Pericardium (tissue), 1 donor: ENCODE results near the gene HSP90AA1.

- RRBS = no CpG with 5 or more reads among the region's 8 CpGs
These were observed 34.9 kb upstream of the DYNC1H1 start for GRCh38 chr14:101929504-101929885.

DNA sequence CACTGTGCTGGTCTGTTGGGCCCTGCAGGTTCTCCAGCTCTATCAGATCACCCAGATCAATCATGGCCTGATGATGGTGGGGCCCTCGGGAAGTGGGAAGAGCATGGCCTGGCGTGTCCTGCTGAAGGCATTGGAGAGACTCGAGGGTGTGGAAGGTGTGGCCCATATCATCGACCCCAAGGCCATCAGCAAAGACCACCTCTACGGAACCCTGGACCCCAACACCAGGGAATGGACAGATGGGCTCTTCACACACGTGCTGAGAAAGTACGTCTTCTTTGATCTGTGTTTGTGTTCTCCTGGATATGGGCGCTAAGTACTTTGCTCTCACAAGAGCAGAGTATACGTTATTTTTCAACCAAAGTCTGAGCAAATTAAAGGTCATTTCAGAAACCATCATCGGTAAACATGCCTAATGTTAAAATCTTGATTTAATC, 47.5 kb downstream of the DYNC1H1 start:
- RRBS = no CpG with 5 or more reads among the region's 10 CpGs

- RRBS = no CpG with 5 or more reads among the region's 14 CpGs
These were observed 55.6 kb downstream of the DYNC1H1 start for GRCh38 chr14:102019836-102020582.

DNA sequence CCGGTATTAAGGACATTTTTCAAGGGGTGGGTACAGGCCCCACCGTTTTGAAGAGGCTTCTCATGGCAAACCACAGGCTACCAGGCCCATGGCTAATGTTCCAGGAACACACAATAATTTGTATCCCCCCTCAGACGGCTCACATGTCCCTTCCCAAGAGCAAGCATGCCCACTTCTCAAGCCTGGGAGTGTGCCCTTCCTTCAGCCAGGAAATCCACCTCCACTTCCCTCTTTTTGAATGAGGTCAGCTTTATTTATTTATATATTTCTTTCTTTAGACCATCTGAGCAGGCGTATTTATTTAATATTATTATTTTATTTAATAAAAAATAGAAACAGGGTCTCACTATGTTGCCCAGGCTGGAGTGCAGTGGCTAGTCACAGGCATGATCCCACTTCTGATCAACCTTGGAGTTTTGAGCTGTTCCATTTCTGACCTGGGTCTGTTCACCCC, 10.0 kb downstream of the HSP90AA1 start:
- RRBS = no CpG with 5 or more reads among the region's 4 CpGs

GRCh38 chr14:102086924-102087187, at the start of gene HSP90AA1:
HSP90AA1 (minus strand) TSS chr14:102087044.
- RRBS = 1% methylated on average over 15 of the region's 32 CpGs

- RRBS = no CpG with 5 or more reads among the region's 16 CpGs
These were observed 5.0 kb upstream of the WDR20 start for GRCh38 chr14:102134637-102135253.

GRCh38 chr14:102140093-102141086, 693 bp downstream of the WDR20 start:
- RRBS = 1% methylated on average over 15 of the region's 51 CpGs

GRCh38 chr14:102253037-102253739, 51.8 kb downstream of the MOK start:
- RRBS = no CpG with 5 or more reads among the region's 15 CpGs

DNA sequence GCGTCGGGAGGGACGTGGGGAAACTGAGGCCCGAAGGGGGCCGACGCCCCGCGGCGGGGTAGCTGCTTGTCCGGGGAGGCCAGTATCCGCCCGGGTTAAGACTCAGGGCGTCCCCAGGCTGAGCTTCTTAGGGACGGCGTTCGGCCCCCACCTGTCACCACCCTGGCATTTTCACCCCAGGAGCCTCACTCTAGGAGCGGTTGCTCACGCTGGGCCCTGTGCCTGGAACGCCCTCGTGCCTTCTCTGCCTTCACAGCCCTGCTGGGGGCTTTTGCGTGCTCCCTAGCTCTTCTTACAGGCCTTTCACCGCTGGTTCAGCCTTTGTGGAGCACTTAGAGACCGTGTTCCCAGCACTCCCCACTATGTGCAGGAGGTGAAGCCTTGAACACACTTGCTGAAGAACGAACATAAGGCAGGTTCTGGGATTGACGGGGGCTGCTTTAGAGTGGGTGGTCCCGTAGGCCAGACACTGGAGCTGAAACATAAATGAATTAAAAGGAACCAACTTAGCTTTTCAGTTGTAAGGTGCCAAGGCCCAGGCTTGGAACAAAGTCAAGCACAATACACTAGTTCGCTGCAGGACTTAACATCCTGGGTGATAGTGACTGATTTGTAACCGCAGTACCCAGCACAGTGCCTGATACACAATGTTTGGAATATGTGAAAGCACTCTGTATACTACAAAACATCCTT, 659 bp downstream of the ZNF839 start:
- RRBS = no CpG with 5 or more reads among the region's 28 CpGs

- RRBS = no CpG with 5 or more reads among the region's 3 CpGs
These were observed 1.6 kb downstream of the TECPR2 start for GRCh38 chr14:102364358-102364756.

DNA sequence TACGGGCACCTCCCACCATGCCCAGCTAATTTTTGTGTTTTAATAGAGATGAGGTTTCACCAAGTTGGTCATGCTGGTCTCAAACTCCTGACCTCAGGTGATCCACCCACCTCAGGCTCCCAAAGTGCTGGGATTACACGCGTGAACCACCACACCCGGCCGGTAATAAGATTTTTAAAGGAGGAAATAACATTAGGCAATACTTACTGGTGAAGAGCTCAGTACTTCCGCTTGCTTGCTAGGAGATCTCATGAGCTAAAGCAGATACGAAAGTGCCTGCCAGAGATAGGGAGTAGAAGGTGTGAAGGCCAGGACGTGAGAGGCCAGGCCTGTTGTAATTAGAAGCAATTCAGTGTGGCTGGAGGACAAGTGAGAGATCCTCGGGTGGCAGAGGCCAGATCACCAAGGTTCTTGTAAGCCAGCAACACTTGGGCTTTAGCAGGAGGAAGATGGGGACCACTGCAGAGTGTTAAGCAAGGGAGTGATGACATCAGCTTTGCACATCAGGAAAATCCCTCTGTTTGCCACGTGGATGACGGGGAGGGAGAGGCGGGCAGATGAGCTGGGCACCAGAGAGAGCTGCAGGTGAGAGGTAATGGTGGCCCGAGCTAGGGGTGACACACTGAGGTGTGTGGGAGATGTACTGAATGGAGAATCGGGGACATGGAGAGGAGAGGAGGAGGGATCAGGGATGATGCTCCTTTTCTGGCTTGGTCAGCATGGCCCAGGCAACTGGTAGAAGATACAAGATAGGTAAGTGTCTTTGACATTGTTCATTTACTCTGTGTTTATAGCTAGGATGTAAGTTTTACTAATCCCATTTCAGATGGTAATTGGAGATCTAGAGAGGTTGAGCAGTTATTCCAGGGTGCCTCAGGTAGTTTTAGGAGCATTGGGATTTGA, 7.7 kb downstream of the TECPR2 start:
- RRBS = no CpG with 5 or more reads among the region's 14 CpGs

DNA sequence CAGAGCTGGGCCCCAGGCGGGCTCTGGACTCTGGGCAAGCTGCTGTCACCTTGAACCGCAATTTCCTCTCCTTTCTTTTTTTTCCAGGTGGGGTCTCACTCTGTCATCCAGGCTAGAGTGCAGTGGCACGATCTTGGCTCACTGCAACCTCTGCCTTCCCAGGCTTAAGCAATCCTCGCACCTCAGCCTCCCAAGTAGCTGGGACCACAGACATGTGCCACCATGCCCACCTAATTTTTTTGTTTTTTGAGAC, 54.3 kb downstream of the ANKRD9 start:
- RRBS = no CpG with 5 or more reads among the region's 4 CpGs

DNA sequence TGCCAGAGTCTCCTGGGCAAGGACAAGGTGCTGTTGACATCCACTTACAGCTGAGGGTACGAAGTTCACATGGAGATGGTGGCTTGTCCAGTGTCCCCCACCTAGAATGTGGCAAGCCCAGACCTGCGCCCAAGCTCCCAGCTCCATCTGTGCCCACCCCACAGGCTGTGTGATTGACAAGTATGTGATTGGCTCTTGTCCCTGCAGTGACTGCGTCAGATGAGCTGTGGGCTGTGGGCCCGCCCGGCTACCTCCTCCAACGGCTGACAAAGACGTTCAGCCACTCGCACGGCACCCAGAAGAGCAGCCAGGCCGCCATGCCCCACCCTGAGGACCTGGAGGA, 11.7 kb downstream of the ANKRD9 start:
- RRBS = no CpG with 5 or more reads among the region's 10 CpGs

- RRBS = 1% methylated on average over 25 of the region's 124 CpGs
These were observed 564 bp downstream of the RCOR1 start for GRCh38 chr14:102592740-102593685.

DNA sequence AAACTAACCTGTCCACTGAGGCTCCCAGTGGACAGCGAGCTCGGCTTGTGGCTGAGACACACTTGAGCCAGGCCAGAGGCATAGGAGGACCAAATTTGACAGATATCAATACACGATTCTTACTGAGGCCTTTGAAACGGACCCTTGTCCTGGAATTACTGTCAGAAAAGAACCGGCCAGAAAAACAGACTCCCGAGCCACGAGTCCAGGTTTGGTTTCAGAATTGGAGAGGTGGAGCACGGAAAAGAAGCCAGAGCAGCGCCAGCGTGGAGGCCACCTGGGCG, 90.7 kb downstream of the RCOR1 start:
- RRBS = no CpG with 5 or more reads among the region's 11 CpGs

DNA sequence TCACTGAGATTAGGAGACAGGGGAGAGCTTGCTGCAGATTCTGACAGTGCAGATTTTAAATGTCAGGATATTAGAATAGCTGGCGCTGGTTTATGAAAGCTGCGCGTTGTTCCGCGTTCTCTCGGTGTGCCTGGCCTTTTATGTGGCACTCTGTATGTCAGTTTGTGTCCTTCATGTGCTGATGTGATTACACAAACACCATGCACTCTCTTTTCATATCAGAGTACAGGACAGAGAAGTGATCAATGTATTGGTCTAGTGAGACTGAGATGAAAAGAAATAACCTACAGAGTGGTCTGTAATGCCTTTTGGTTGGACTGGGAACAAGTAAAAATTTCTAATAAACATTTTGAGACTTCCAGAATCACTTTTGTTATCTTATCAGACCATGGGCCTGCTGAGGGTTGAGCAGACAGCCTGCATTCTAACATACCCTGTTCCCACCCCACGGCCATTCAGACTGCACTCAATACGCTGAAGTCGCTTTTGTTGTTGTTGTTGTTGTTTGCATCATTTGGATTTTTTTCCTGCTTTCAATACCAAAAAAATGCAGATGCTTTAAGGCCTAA, 49.7 kb upstream of the TRAF3 start:
- RRBS = no CpG with 5 or more reads among the region's 9 CpGs

DNA sequence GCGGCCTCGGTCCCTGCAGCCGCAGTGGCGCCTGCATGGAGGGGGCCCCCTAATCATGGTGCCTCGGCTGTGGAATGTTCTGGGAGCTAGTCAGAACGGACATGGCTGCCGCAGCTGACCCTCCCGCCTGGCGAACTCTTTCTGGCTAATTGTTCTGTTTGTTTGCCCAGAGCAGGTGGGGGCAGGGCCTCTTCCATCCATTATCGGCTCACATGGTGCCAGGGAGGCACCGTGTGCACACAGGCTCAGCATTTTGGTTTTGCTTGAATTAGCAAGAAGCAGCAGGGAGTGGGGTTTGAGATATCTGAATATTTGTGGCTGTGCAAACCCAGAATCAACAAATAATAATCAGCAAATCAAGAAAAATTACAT, 27.2 kb upstream of the TRAF3 start:
- RRBS = no CpG with 5 or more reads among the region's 11 CpGs

- RRBS = 2% methylated on average over 14 of the region's 56 CpGs
These were observed 396 bp upstream of the TRAF3 start for GRCh38 chr14:102776879-102777227.

DNA sequence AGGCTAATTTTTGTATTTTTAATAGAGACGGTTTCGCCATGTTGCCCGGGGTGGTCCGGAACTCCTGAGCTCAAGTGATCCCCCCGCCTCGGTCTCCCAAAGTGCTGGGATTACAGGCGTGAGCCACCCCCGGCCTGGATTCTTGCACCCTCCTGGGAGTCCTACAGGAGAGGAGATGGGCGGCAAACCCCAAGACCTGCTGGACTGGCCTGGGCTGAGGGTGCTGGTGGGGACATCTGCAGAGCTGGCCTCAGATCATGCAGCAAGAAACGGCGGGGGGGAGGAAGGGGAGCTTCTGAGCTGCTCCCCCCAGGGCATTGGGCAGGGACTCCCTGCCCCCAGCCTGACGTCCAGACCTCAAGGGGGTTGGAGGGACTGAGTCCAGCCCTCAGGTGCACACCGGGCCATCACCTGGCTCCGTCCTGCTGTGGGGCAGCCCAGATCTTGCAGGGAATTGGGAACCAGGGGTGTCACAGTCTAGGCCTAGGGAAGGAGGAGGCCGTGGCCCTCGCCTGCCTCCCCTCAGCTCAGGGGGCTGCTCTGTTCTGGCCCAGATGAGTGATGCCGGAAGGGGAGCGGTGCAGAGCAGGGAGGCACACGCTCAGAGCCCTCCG, 9.1 kb upstream of the AMN start:
- RRBS = no CpG with 5 or more reads among the region's 20 CpGs